Camera-type eye (tissue), 1 donor: ENCODE results near the genes CH25H and TNKS2.

GRCh38 chr10:89152919-89153442, 54.1 kb downstream of the CH25H start:
- RAMPAGE, long total RNA: no peak

- RAMPAGE, long total RNA: no peak
Observed at GRCh38 chr10:89206601-89207679, at the start of gene CH25H. Gene CH25H, minus strand, starts transcription at chr10:89207317.

GRCh38 chr10:89346247-89347277, 18.8 kb downstream of the IFIT3 start:
- RAMPAGE, long total RNA: no peak

GRCh38 chr10:89403853-89404556, 10.4 kb upstream of the IFIT5 start:
- RAMPAGE, long total RNA: no peak

- RAMPAGE, long total RNA: no peak
Observed at GRCh38 chr10:89526452-89526816, 9.0 kb downstream of the SLC16A12 start.

DNA sequence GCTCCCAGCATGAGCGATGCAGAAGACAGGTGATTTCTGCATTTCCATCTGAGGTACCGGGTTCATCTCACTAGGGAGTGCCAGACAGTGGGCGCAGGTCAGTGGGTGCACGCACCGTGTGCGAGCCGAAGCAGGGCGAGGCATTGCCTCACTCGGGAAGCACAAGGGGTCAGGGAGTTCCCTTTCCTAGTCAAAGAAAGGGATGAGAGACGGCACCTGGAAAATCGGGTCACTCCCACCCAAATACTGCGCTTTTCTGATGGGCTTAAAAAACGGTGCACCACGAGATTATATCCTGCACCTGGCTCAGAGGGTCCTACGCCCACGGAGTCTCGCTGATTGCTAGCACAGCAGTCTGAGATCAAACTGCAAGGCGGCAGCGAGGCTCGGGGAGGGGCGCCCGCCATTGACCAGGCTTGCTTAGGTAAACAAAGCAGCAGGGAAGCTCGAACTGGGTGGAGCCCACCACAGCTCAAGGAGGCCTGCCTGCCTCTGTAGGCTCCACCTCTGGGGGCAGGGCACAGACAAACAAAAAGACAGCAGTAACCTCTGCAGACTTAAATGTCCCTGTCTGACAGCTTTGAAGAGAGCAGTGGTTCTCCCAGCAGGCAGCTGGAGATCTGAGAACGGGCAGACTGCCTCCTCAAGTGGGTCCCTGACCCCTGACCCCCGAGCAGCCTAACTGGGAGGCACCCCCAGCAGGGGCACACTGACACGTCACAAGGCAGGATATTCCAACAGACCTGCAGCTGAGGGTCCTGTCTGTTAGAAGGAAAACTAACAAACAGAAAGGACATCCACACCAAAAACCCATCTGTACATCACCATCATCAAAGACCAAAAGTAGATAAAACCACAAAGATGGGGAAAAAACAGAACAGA, 310.0 kb downstream of the KIF20B start:
- RAMPAGE, long total RNA: no peak

DNA sequence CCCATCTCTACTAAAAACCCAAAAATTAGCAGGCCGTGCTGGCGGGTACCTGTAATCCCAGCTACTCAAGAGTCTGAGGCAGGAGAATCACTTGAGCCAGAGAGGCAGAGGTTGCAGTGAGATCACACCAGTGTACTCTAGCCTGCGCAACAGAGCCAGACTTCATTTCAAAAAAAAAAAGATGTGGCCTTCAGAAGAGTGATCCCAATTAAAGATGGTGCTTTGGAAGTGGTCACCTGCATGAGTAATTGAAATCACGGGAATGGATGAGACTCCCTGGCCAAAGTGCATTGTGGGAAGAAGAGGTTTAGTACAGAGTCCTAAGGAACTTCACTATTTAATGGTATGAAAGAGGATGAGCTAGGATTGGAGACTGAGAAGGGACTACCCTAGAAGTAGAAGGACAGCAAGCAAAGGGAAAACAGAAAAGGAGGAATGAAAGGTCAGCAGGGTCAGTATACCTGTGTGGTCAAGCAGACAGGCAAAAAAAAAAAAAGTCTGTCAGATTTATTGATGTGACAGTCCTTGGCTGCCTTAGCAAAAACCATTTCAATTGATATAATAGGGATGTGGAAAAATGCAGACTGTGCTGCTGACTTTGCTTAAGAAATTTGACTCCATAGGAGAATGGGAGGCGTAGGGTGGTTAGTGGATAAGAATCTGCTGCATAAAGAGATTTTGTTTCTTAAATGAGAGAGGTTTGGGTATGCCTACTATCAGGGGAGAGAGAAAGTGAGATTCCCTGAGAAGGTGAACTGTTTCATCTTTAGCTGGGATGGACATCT, 5.6 kb downstream of the RPP30 start:
- RAMPAGE, long total RNA: no peak

DNA sequence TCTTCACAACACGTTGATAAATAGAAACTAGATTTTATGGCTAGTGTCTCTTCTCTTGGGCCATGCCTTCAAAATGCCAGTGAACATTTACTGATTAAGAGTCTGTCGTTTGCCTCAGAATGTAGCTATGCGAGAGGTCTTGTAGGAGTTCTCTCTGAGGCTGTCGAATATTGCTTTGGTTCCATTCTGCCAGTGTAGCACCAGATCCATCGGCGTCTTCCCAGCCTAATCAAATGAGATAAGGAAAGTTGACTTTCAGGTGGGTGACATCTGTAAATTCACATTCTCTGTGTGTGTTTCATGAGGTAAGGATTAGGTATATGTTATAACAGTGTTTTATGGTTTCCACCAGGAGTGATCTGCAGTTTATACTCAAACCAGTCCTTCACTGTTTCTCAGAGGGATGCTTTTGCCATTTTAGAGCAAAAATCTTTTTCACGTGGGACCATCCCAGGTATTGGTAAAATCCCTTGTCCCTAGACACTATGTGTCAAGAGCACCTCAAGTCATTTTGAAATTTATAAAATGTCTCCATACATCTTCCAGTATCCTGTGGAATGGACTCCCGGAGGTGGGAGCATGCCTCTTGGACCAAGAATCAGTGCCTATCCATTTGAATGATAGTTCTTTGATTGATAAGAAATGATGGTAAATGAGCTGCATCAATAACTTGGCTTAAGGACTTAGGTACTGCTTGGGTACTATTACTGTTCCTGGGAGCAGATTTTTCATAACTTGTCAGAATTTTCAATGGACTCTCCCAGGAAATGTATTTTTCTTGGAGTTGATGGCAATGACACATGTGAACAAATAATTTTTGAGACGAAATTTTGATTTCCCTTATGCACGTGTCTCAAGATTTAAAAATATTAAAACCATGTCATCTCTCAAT, 7.9 kb downstream of the ANKRD1 start:
- RAMPAGE, long total RNA: no peak

GRCh38 chr10:90919844-90920731, 799 bp downstream of the ANKRD1 start:
- RAMPAGE, long total RNA: no peak

DNA sequence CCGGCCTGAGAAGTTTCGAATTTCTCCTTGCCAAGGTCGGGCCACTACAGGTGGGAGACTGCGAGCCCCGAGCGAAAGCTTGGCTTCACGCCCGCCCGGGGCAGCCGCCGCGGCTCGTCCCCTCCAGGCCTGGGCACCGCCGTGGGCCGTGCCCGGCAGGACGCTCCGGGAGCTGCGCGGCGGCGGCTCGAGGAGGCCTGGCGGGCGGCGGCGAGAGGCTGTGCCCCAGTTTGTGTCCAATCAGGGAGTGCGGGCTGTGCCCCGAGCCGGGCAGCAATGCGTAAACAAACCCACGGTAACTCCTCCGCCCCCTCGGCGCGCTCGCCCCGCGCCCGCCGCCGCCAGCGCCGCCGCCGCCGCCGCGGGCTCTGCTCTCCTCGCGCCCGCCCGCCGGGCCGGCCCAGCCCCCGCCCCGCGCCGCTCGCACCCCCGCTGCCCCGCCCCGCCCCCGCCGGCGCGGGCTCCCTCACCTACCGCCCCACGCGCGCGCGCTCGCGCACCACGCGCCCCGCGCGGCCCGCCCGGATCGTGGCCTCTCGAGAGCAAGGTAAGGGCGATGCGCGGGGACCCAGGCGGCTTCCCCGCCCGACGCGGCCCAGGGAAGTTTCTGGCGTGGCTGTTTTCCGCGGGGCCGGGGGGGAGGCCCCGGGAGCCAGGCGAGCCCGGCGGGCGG, 57.8 kb upstream of the PCGF5 start:
- RAMPAGE, long total RNA: no peak

DNA sequence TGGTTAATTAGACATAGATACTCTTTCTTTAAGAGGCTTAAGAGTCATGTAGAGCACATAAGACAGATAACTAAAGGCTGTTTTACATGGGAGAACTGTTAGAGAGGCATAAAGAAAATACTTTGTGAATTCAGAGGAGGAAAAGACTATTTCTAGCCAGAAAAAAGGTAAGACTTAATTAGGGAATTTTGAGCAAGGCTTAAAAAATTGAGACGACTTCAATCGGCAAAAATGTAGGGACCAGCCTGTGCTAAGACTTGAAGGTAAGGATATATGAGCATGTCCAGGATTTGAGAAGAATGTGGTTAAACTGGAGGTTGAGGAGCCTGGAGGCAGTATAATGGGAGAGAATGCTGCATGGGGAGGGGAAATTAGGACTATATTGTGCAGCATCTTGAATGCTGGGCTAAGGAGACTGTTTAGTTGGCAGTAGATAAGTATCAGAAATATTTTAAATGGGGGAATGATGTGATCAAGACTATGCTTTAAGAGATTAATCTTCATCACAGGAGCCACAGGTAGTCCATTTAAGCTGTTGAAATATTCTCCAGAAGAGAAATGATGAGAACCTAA, 53.1 kb upstream of the PCGF5 start:
- RAMPAGE, long total RNA: no peak

GRCh38 chr10:91225464-91226183, 5.2 kb downstream of the PCGF5 start:
- RAMPAGE, long total RNA: no peak

GRCh38 chr10:91551849-91552210, 81.0 kb downstream of the PPP1R3C start:
- RAMPAGE, long total RNA: no peak

DNA sequence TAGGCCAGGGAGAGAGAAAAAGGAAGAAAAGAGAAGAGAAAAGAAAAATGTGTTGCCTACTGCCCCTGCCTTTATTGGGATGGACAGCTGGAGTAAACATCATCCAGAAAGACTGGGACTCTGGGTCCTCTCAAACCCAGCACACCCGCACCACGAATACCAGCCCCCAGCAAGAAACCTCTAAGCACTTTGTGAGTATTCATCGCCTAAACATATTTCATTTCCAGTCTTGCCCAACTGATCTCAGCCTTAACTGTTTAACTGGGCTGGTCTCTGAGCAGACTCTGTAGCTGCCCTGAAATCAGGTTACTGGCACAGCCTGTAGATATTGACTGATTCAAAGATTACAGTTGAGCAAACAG, 76.3 kb downstream of the PPP1R3C start:
- RAMPAGE, long total RNA: no peak

GRCh38 chr10:91591458-91591877, 41.4 kb downstream of the PPP1R3C start:
- RAMPAGE, long total RNA: no peak

GRCh38 chr10:91614096-91614255, 18.9 kb downstream of the PPP1R3C start:
- RAMPAGE, long total RNA: no peak

- RAMPAGE, long total RNA: no peak
Observed at GRCh38 chr10:91690412-91690830, 57.5 kb upstream of the PPP1R3C start.

DNA sequence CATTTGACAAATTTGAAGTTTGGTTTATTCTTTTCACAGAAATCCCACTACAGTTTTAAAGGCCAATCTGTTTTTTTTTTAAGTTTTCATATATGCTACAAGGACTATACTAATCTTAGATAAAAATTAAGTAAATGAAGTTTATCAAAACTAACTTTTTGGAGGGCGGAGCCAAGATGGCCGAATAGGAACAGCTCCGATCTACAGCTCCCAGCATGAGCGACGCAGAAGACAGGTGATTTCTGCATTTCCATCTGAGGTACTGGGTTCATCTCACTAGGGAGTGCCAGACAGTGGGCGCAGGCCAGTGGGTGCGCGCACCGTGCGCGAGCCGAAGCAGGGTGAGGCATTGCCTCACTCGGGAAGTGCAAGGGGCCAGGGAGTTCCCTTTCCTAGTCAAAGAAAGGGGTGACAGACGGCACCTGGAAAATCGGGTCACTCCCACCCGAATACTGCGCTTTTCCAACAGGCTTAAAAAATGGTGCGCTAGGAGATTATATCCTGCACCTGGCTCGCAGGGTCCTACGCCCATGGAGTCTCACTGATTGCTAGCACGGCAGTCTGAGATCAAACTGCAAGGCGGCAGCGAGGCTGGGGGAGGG, 48.7 kb upstream of the TNKS2 start:
- RAMPAGE, long total RNA: no peak

DNA sequence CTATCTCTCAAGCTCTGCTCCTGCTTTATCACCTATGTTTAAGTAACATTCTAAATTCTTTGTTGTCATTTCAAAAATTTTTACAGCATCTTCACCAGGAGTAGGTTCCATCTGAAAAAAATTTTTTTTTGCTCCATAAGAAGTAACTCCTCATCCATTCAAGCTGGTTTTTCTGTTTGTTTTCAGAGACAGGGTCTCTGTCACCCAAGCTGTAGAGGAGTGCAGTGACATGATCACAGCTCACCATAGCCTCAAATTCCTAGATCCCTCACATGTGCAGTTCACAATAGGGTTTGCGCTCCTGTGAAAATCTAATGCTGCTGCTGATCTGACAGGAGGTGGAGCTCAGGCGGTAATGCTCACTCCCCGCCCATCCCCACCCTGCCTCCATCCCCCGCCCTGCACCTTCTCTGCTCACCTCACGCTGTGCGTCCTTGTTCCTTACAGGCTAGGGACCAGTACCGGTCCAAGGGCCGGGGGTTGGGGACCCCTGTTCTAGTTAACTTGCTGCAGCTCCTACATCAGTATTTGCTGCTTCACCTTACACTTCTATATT, 2.1 kb upstream of the TNKS2 start:
- RAMPAGE, long total RNA: no peak

- RAMPAGE, long total RNA: no peak
Observed at GRCh38 chr10:91798133-91798596, at the start of gene TNKS2. Gene TNKS2, plus strand, starts transcription at chr10:91798426.